ENCODE results near the genes LGI4, FFAR2, DMKN, ETV2 and UPK1A.

- RRBS: no CpG with 5 or more reads among the region's 19 CpGs
Observed at GRCh38 chr19:35120366-35121496, 5.1 kb downstream of the FXYD3 start.

GRCh38 chr19:35134472-35135627, at the start of gene LGI4:
Gene LGI4 (minus strand): TSS chr19:35135059.
- RRBS: 79% methylated on average over 3 of the region's 31 CpGs

DNA sequence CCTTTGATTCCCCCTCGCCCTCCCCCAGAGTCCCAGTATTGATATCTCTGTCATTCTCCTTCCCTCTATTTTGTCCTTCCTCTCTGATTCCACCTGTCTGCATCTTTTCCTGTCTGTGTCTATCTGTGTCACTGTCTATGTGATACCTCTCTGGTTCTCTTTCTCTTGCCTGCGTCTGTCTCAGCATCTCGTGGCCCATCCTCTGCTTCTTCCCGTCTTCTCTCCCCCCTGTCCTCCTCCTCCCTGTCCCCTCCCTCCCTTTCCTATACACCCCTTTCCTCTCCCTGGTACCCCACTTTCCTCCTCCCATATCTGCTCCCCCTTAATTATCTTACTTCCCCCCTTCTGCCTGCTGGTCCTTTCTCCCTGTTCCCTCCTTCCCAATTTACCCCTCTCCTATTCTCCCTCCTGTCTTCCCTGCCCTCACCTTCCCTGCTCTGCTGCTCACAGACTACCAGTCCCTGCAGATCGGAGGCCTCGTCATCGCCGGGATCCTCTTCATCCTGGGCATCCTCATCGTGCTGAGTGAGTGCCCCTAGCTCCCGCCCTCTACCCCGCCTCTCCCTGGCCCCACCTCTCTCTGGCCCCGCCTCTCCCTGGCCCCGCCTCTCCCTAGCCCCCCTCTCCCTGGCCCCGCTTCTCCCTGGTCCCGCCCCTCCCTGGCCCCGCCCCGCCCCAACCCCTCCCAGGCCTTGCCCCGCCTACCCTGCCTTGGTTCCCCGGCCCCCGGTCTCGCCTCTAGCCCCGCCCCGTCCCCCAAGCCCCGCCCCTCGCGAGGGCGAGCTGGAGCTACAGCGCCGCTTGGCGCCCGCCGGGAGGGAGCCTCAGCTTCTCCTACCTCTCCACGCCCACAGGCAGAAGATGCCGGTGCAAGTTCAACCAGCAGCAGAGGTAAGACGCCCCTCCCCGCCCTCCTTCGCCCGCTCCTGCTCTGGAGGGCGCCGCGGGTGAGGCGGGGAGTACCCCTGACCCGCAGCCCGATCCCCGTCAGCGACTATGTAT, 2.1 kb upstream of the FXYD7 start:
- RRBS: 1% methylated on average over 12 of the region's 46 CpGs

GRCh38 chr19:35142386-35142909, 607 bp upstream of the FXYD7 start:
- RRBS: no CpG with 5 or more reads among the region's 27 CpGs

DNA sequence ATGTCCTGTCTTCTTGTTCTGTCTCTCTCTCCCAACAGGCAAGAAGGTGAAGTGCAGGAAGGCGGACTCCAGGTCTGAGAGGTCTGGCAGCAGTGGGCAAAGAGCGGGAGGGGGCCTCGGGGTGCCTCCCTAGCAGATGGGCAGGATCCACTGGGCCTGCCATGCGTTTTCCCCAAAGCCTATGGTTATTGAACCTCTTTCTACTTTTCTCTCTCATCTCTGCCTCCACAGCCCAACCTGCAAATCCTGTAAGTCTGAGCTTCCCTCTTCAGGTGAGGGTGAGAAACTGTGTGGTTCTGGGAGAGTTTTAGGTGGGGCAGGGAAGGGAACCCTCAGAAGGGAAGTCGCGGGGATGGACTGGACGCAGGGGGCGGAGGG, 3.1 kb upstream of the FXYD5 start:
- RRBS: no CpG with 5 or more reads among the region's 8 CpGs

- RRBS: no CpG with 5 or more reads among the region's 6 CpGs
Observed at GRCh38 chr19:35152004-35152572, 2.4 kb upstream of the FXYD5 start.

- RRBS: 0% methylated on average over 2 of the region's 10 CpGs
Observed at GRCh38 chr19:35154114-35154445, 455 bp upstream of the FXYD5 start.

DNA sequence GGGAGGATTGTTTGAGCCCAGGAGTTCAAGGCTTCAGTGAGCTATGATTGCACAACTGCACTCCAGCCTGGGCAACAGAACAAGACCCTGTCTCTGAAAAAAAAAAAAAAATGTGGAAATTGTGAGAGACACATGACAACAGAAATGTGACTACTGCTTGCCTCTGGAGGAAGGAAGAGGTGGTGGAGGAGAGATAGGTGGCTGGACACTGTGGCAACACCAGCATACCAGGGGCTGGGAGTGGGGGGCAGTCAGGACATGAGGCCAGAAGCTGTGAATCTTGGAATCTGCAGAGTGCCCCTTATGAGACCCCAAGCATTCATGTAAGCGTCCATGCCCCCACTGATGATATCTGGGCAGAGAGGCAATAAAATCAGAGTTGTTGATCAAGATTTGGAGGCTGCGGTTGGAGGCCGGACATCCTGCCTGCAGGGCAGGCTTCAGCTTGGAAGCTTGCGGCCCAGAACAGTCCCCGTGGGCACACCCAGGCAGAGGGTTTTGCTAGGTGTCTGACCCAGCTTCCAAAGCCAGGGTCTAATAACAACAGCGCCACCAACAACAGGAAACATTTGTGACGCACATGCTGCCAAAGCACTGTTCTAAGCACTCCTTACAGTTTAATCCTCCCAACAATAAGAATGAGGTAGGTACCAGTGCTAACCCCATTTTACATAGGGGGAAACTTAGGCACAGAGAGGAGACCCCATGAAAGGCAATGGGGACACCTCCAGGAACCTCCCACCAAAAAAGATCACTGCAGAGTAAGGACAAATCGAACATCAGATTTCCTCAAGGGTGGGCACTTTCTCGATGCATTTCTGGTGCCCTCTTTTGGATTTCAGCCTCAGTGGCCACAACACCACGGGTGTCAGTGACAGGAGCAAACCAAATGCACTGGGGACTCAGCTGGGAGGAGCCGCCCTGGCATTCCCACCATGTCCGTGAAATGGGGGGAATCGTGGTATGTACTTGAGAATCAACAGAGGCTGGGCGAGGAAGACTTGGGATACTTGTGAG, 16.7 kb downstream of the FAM187B start:
- RRBS: no CpG with 5 or more reads among the region's 14 CpGs

DNA sequence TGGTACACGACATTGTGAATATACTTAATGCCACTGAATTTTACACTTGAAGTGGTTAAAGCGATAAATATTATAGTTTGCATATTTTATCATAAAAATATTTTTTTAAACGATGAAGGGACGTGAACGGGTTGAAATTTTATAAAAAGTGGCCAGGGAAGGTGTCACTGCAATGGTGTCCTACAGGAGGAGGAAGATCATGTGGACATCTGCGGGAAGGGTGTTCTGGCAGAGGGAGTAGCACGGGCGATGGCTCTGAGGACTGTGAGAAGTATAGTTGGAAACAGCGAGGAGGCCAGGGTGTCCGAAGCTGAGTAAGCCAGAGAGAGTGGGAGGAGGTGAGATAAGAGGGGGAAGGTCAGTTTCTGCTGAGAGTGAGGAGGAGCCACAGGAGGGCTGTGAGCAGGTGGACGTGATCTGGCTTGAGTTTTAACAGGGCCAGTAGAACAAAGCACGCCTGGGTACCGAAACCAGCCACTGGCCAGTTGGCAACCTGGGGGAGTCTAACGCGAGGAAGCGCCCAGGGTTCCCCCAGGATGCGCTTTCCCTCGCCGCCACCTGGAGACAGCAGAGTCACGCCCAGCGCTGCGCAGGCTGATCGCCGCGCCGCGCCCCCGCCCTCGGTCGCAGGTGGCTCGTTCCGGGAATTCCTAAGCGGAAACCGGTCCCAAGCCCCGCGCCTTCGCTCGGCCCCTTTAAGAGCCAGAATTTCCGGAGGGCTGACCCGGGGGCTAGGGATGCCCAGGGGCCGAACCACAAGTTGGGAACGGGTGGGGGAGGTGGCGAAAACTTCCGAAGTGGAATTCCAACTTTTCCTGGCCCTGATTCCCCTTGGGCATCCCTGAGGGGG, 1.2 kb upstream of the LSR start:
- RRBS: under 1% methylated on average over 6 of the region's 44 CpGs

GRCh38 chr19:35250114-35250765, 1.4 kb downstream of the LSR start:
- RRBS: 83% methylated on average over 6 of the region's 28 CpGs

DNA sequence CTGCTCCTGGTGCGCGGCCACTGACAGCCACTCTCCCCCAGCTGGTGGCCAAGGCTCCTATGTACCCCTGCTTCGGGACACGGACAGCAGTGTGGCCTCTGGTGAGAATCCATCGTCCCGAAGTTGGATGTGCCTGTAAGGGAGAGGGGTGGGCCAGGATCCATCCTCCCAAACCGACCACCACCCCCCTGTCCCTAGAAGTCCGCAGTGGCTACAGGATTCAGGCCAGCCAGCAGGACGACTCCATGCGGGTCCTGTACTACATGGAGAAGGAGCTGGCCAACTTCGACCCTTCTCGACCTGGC, 2.2 kb upstream of the USF2 start:
- RRBS: no CpG with 5 or more reads among the region's 12 CpGs

DNA sequence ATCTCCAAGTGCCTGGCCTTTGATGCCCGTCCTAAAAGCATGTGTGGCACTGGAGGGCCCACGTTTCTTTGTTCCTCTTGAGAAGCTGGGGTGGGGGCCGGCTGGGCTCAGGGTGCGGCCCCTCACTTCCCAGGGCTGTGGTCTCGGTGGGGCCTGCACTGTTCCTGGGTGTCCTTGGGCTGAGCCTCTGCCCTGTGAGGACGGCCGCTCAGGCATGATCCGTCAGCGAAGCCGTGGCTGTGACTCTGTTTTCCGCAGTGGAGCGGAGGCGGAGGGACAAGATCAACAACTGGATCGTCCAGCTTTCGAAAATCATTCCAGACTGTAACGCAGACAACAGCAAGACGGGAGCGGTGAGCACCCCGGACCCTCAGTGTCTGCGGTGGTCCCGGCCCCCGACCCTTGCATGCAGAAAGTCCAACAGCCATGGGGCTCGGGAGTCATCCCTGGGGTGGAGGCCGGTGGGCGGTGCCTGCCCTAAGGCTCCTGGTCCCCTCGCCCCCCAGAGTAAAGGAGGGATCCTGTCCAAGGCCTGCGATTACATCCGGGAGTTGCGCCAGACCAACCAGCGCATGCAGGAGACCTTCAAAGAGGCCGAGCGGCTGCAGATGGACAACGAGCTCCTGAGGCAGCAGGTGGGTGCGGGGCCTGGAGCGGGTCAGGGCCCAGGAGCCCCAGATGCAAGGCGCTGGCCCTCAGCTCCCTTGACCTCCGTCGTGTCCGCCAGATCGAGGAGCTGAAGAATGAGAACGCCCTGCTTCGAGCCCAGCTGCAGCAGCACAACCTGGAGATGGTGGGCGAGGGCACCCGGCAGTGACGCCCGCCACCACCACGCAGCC, 3.7 kb upstream of the HAMP start:
- RRBS: 84% methylated on average over 11 of the region's 47 CpGs

DNA sequence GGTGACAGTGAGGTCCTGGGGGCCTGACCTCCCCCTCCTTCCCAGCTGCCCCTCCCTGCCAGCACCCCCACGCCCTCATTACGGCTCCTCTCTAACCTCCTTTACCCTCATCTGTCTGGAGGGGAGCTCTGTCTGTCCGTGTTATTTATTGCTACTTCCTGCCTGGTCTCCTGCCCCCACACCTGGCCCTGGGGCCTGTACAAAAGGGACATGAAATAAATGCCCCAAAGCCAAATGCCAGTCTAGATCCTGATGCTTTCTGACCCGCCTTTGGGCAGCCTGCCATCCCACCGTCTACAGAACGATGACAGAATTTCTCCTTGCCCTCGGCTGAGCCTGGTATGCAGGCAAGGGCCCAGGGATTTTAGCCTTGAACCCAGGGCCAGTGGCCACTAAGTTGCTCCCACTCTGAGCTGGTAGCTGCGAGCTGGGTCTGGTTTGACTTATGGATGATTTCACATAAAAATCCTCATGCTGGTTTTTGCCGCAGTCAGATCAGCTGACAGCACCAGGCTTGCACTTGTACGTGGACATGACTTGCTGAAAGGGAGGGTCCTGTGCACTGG, 15.3 kb upstream of the CD22 start:
- RRBS: no CpG with 5 or more reads among the region's 10 CpGs

DNA sequence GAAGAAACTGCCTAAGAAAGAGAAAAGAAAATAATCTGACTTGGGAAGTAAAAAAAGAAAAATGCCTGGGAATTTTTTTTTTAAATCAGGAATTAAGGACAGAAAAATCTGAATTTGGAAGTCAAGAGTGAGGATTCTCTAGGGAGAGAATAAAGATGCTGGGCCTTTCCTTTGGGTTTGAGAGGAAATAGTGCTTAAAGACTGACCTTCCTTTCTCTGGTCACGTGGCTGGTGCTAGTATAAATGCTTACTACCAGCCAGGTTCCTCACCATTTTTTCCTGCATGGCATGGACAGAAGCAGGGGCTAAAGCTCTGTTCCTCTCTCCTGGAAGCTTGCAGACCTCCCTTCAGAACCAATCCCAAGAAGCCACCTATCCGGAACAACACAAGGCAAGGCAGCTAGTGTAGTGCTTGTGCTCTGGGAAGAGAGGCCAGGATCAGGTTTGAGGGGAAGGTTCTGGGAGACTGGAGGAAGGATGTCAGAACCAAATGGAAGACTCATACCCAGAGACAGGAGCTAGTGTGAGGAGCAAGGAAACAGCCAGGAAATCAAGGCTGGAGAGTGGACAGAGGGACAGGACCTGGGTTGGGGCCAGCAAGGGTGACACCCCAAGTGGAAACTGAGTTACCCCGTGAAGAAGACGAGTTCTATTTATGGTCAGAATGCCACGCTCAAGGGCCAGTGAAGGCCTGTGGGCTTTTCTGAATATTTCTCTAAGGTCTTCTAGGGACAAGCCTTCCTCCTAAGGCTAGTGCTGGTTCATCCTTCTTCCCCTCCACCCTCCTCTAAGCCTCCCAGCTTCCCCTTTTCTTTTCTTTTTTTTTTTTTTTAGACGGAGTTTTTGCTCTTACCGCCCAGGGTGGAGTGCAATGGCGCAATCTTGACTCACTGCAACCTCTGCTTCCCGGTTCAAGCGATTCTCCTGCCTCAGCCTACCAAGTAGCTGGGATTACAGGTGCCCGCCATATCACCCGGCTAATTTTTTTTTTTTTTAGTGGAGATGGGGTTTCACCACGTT, at the start of gene FFAR2:
Gene FFAR2, plus strand, starts transcription at position 269 of the 1,020 bp plus-strand sequence.
- RRBS: no CpG with 5 or more reads among the region's 13 CpGs

GRCh38 chr19:35458761-35459688, 11.0 kb downstream of the FFAR2 start:
- RRBS: no CpG with 5 or more reads among the region's 16 CpGs

- RRBS: no CpG with 5 or more reads among the region's 13 CpGs
Observed at GRCh38 chr19:35513229-35513952, at the start of gene DMKN. Gene DMKN (minus strand): TSS chr19:35513649.

GRCh38 chr19:35609745-35610534, 2.6 kb upstream of the HAUS5 start:
- RRBS: no CpG with 5 or more reads among the region's 8 CpGs

DNA sequence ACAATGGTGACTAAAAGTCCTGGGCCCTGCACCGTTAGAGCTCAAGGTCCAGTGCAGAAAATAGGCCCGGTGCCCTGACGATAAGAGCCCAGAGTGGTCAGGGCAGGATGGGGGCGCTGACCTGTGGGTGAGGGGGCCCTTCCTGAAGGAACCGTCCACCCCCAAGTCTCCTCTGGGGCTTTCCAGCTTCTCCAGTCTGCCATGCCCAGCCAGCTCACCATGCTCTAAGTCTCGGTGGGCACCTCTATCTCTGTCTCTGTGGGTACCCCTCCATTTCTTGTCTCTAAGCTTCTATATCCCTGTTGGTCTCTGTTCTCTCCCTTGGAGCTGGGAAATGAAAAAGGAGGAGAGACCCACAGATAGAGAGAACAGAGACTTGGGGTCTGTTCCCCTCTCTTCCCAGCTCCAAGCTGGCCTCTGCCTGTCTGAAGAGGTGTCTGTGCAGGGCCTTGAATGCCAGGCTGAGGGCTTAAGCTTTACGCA, 3.5 kb upstream of the ETV2 start:
- RRBS: no CpG with 5 or more reads among the region's 7 CpGs

DNA sequence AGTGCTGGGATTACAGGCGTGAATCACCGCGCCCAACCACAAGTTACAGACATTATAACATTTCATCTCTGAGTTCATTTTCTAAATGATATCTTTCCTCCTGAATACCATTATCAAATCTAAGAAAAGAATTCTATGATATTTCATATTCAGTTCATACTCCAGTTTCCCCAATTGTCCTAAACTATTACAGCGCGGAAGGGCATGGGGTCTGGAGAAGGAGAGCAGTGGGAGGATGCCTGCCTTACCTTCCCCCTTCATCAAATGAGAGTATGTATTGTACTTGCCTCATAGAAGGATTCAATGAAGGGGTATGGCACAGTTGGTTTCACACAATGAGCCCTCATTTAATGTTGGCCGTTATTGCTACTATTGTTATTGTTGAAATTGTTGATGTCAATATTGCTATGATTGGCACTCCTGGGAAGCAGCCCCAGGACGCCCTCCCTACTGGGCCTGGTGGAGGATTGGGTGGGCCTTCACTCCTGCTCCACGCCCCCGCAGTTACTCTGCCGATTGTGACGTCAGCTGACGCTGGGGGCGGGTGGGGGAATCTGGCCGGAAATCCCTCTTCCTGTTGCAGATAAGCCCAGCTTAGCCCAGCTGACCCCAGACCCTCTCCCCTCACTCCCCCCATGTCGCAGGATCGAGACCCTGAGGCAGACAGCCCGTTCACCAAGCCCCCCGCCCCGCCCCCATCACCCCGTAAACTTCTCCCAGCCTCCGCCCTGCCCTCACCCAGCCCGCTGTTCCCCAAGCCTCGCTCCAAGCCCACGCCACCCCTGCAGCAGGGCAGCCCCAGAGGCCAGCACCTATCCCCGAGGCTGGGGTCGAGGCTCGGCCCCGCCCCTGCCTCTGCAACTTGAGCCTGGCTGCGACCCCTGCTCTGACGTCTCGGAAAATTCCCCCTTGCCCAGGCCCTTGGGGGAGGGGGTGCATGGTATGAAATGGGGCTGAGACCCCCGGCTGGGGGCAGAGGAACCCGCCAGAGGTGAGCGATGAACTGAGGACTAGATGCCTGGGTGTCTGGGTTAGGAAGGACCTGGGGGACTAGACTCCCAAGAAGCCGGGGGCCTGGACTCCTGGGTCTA, at the start of gene ETV2:
Gene ETV2, plus strand, starts transcription at position 580 of the 1,091 bp plus-strand sequence.
- RRBS: 69% methylated on average over 4 of the region's 35 CpGs

- RRBS: 40% methylated on average over 1 of the region's 12 CpGs
Observed at GRCh38 chr19:35666108-35666701, at the start of gene UPK1A. Gene UPK1A (plus strand): TSS chr19:35666517.